SUDHL5 (cell line): ENCODE measurements around a stretch of chr3.

DNA sequence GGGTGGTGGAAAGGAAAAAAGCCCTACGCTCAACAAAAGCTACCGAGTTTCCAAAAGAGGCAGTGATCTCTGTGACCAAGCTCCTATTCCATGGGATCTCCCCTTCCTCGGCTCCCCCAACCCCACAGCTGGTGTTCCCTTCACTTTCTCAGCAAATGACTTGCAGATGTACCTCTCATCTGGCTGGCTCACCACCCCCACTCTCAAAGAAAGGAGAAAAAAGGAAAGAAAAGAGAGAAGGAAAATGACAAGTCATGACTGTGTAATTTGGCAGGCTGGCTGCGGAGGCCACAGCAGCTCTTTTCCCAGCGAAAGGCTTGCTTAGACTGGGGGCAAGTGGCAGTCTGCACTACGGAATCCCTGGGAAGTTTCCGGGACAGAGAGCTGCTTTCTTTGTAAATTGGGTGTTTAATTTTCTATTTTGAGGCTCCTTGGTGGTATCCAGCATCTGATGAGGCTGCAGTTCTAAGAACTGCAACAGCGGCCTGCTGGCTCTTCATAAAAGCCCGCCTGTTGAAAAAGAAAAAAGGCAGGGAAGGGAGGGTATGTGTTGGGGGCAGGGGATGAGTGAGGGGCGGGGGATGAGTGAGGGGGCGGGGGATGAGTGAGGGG, 58.0 kb downstream of the LRIG1 start:
- PRO-cap, result no peak

DNA sequence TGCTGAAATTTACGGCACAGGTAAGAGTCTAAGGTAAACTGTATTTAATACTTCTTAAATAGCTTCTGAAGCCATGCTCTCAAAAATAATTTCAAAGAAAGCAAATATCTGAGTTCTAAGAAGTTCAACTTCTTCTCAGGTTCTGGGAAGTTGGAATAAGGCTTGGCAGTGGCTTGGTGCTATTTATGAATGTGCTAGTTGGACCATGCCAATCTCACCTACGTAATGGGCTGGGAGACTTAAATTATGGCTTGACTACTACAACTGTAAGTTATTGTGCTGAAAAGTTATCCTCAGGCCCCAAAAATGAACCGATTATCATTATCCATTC, 3.6 kb downstream of the LRIG1 start:
- PRO-cap, result no peak

- PRO-cap, result no peak
Observed at GRCh38 chr3:66822247-66822705, 175.8 kb upstream of the KBTBD8 start.

GRCh38 chr3:66885214-66886055, 112.7 kb upstream of the KBTBD8 start:
- PRO-cap, result no peak

- PRO-cap, result no peak
Observed at GRCh38 chr3:67424648-67425413, 229.6 kb downstream of the SUCLG2 start.

DNA sequence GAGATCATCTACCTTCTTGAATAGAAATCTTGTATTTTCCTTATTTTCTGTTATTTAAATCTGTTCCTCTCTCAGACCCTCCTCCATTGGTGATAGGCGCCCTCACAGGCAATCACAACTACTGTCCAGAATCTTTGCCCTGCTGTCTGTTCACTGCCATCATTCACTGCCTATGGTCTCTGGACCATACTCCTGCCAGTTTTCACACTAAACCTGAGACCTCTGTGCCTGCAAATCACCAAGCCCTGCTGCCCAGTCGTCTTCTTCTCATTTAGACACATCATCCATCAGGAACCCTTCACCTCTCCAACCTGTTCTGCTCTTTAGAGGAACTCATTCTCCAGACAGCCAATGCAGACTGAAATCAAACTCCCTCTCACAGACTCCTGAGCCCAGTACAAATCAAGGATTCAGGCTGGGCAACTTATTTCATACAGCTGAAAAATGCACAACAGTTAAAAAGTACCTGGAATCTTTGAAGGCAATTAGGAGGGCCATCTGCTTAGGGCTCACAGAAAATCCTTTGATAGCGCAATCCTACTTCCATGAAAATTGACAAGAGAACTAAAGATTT, 118.0 kb downstream of the SUCLG2 start:
- PRO-cap, result no peak

GRCh38 chr3:69012839-69013559, 485 bp downstream of the EOGT start:
- PRO-cap, result no peak

GRCh38 chr3:69084176-69084651, 523 bp upstream of the ARL6IP5 start:
- PRO-cap, result no peak

DNA sequence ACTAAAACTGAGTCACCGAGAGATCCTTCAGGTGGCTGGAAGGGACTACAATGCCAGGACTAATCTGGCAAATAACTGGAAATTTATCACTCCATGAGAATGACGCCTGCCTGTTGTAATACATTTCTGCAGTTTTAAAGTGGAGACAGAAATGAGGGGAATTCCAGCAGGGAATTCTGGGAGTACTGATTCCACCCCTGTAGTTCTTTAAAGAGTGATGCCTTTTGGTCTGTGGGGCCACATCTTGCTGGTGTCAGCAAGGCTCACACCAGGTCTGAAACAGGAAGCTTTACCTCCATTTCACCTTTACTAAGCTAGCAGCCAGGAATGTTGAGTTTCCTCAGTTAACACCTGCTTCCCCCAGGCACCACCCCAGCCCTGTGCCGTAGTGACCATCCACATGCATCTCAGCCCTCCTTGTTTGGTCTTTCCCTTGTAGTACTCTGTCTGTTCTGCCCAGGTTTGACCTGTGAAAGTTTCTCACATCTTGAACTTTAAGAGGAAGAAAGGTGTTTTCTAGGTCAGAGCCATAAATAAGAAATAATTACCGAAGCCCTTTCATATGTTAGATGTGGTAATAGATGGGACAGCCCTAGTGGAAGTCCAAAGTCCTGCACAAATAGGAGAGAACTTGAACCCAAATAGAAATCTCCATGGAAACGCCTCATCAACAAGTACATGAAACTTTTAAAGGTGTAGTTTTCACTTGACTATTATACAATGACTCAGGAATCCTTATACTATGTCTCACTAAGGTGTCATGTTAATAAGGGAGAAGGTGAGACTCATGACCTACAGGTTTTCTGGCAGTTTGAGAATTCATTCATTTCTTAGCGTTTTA, 56.8 kb upstream of the LMOD3 start:
- PRO-cap, result no peak

- PRO-cap, result no peak
Observed at GRCh38 chr3:69484707-69485503, 99.0 kb upstream of the FRMD4B start.

DNA sequence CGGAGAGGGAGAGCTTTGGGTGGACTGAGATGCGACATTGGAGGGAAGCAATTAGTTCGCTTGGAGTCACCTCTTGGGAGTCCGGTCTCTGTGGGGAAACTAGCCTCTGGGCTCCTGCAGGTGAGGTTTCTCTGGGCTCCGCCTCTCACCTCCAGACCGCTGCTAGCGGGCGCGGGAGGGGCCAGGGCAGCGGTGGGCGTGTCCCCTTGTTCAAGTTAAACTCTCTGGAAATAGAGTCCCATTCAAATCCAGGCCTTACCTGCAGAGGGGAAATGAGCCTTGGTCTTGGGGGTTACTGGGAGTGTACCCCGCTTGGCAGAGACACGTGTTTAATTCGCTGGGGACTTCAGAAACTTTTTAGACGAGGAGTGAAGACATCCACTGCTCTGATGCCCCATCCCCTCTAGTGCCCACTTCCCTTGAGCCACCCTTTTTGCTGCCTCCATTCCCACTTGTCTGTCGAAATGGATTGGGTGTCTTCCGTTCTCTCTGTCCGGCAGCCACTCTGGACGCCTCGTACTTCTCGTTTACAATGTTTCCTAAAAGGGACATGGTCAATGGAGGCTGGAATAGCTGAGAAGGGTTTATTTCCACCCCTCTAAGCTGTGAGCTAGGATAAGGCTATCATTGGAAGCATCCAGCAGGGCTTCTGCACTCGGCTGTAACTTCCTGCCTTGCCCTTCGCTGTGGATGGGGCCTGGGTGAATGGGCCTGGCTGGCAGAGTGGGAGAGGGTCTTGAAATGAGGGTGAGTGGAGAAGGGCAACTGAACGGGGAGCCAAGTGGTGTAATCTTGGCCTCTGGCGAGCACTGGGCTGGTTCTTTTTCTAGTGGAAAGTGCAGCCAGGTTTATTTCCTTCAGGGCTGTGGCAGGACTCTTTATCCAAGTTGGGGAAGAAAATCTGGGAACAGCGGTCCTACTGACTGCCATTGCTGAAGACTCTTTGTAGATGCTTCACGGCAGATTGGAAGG, 1.1 kb downstream of the MITF start:
- PRO-cap, result no peak

- PRO-cap, result no peak
Observed at GRCh38 chr3:69741094-69741600, 1.9 kb downstream of the MITF start.

DNA sequence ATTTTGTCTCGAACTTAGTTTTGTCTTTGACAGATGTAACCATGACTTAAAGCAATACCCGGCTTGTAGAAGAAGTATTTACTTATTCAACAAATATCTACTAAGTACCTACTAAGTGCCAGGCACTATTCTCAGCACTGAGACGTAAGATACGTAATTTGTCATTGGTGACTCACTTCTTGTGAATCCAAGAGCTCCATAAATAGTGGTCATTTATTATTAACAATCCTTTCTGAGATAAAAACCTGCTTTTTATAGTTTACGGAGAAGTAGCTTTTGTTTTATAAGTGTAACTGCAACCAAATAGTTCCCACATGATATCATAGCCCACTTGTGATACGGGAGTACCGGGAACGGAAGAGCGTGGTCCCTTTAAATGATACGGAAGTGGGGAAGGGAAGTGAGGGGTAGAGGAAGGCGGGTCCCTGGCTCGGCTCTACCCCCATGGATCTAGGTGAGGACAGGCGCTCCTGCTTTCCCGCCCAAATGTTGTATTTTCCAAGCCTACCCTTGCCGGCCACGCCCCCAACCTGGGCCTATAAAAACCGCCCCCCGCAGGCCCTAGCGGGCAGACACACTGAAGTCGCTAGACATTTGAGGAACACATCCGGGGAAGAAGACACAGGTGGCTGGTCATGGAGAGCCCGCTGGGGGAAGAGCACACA, 260.0 kb downstream of the MITF start:
- PRO-cap, result no peak

DNA sequence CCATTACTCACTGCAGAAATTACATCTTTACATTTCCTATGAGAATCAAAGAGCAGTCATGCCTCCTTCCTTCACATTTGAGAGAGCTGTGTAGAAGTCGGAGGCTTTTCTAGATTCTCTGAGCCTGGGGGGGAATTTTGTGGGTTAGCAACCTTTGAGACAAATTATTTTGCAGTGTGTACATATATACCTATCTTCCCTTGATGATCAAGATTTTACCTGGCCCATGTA, 491.4 kb upstream of the MDFIC2 start:
- PRO-cap, result no peak

DNA sequence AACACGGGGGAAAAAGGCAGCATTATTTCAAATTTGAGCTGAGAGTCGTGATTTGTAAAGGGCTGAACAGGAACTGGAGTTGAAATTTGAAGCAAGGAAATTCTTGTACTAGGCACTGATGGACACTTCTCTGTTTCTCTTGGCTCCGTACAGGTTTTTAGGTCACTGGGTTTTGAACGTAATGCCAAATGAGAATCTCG, 577.6 kb downstream of the FOXP1 start:
- PRO-cap, result no peak

DNA sequence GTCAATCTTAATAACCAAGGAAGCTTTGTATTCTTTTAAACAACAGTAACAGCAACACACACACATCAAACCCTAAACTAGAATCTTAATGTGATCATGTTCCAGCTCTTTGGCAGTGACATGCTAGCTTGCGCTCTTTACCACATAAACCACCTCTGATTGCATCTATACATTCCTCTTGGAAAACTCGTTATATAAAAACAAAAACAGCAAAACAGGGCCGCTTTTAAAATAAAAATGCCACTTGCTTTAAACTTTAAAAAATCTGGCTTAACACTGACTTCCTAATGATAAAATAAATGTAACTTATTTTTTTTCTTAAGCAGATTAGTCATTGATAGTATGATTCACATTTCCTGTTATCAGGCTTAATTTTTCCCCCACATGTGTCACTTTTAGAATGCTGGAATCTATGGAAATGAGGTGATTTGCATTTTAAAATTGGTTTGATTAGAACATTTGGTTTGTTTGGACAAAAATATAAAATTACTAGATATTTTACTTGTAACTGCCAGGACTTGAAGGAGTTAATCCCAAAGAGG, 520.1 kb downstream of the FOXP1 start:
- PRO-cap, result no peak

DNA sequence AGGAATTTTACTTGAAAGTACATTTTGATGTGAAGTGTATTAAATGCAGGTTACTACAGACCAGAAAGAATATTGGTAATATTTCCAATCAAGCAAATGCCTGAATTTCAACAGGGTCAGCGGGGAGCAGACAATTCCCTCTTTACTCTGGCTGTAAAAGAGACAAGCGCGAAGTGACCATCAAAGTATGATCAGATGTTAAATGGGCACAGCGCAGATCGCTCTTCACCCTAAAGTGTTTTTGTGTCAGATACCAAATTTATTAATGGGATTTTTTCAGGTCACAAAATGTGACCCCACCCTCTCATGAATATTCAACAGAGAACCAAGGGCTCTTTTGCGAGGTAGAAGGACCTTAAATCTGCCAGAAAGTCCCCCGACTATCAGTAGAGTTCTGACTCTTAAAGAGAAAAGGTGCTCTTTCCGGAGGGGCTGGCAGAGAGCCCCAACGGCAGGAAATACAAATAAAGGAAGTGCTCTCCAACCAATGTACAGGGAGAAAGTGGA, 517.3 kb downstream of the FOXP1 start:
- PRO-cap, result bidirectional peak, plus-strand start at position 386 of the sequence, minus-strand start at position 237 of the sequence

DNA sequence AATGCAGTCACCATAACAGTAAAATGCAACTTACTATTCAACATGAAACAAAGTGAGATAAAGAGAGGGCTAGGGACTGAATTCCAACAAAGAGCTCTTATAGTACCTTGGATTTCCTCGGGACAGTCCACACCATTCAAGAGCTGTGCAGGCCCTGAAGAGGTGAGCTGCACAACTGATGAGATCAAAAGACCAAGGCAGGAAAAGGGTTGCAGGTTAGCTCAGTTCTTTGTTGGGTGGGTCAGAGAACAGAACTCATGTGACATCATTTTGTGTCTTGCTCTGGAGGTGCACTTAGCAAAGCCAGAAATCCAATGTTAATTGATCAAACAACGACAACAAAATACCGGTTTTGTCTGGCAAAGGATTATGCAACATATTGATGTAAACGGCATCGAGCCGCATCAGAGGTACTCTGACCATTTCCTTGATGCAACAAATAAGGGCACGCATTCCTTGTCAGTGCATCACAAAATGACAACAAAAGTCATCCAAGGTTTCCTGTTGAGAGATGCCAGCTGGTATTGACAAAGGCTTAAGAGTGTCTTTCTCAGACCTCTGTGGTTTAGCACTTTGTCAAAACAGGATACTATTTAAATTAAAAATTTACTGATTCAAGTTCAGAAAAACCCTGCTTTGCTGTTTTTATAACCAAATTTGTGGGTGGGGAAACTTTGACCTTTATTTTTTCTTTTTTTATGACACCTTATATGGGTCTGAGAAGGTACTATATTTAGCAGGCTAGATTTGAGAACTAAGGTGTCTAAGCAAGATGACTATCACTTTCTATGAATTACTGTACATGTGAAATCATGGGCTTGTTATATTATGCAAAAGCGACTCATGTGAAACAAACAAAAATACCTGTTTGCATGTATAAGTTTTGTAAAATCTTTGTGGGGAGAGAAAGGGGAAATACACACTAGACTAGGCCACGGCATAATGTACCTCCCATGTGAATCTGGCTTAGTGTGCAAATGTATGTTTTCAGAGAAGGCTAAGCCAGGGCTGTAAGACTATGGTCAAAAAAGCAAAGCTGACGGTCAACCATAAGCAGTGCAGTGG, 496.2 kb downstream of the FOXP1 start:
- PRO-cap, result no peak

DNA sequence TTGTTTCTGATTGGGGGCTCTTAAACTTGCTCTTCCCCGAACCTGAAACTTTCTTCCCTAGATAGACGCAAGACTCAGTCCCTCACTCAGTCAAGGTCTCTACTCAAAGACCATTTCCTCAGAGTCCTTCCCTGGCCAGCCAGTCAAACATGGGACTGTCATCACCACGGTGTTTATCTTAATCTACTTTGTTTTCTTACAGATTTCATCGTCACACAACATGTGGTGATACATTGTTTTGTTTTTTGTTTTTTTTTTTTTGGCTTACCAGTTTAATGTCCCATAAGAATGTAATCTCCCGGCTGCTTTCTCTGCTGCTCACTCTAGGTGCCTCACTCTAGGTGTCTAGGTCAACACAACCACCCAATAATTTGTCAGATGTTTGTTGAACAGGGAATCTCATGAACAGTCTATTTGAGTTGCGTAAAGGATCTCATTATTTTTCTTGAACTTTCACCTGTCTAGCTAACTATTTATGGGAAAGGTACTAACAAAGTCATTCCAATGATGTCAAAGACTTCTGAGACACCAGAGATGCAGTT, 495.3 kb downstream of the FOXP1 start:
- PRO-cap, result no peak

GRCh38 chr3:71102611-71103532, 480.7 kb downstream of the FOXP1 start:
- PRO-cap, result no peak